Breast (tissue), 4 donors: ENCODE results near the gene PTPRG.

DNA sequence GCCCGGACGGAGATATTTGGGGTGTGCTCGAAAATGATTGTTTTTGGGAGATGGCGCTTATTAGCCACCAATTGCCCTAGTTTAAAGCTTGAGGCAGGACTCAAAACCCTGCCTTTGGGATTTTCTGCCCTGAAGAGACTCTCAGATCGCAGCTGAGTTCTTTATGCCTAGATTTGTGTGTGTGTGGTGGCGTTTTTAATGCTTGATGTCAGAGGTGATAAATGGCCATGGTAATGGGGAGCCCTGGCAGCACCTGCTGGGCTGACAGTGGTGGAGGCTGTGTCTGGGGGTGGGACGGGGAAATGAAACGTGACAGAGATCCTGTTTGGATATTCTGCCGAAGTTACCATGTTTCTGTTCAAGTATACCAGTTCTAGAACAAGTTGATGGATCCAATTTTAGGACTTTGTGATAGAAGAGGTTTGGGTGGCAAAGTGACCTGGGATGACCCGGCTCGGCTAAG lies 674 bp downstream of the KCTD6 start:
- PRO-cap, 3 experiments = no peak in any of the 3 experiments
- RRBS = 7% methylated on average over 1 of the region's 11 CpGs

DNA sequence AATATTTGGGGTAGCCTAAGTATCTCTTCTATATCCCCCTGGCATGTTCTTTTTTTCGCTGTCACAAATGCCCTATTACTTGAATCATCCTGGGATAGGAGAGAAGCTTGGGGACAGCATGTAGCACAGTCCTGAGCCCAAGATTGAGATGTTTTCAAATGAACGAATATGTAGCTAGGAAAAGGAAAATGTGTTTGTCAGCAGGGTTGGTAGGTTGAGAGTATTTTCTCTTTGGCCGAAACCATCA lies 1.0 kb downstream of the KCTD6 start:
- PRO-cap, 3 experiments = no peak in any of the 3 experiments
- RRBS = no CpG with 5 or more reads among the region's 3 CpGs

DNA sequence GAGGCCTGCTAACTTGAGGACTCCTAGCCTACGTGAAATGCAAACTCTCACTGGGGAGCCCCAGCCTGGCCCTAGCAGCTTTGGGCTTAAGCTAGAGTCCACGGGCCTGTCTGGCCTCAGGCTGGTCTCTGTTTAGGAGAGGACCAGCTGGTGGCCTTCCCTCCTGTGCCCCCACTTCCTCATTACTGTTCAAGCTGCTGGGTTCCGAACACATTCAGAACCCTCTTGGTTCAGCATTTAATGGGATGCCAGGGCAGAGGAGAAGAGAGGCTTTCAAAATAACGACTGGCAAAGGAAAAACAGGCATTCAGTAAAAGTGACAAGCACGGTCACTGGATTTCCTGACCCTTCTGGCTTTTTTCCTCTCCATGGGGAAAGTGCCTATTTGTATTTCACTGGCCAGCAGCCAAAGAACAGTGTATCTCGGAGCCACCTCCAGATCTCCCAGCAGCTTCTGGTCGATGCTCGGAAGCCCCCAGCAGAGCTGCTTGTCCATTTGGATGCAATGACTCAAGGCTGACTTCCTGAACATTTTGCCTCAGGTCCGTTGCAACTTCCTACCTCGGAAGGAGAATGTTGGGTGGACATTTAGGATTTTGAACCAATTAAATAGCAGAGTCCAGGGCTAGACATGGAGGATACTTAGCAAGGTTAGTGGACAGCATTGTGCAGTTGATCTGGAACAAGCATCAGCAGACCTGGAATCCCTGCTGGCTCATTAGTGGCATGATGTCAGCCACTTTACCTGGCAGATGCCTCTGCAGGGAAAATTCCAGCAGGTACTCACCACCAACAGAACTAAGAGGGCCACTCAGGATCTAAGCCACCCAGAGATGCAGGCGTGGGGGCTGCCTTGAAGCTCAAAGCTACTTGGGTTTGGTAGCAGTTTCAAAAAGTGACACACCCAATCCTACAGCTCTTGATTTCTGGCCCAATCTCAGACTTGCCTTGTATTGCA lies 1.2 kb downstream of the FAM107A start:
- PRO-cap, 3 experiments = peak in 2 of 3 experiments; most common plus-strand start position 669 of the sequence (in 1); most common minus-strand start position 456 of the sequence (in 1)
- RRBS = no CpG with 5 or more reads among the region's 11 CpGs

- PRO-cap, 3 experiments = no peak in any of the 3 experiments
- RRBS = no CpG with 5 or more reads among the region's 5 CpGs
Observed at GRCh38 chr3:58665130-58665965, 1.2 kb downstream of the FAM3D start.

GRCh38 chr3:58841973-58842257 lies 175.3 kb upstream of the FAM3D start:
- PRO-cap, 3 experiments = no peak in any of the 3 experiments
- RRBS = no CpG with 5 or more reads among the region's 9 CpGs

DNA sequence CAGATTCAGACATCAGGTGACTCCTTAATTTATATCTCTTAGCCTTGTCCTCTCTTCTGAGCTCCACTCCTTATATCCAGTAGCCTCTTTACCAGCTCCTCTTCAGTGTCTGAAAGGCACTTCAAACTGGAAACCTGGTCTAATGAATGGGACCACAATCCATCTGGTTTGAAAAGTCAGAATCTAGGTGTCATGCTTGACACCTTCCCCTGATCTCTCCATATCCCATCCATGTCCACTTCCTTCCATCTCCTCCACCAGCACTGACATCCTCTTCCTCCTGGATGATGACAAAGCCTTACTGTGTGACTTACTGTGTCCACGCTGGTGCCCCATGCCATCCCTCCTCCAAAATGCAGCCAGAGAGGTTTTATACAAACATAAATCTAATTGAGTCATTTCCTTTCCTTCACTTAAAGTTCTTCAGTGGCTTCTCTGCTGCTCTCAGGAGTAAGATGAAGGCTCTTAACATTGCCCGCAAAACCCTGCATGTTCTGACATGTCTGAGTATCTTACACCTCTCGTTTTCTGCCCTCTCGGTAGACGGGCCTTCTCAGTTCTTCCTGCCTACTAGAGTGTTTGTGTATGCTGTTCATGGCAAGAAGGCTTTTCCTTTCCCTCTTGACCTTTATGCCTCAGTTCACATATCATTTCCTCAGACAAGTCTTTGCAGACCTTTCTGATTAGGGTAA lies 175.7 kb downstream of the CFAP20DC start:
- PRO-cap, 3 experiments = no peak in any of the 3 experiments
- RRBS = no CpG with 5 or more reads among the region's 5 CpGs

DNA sequence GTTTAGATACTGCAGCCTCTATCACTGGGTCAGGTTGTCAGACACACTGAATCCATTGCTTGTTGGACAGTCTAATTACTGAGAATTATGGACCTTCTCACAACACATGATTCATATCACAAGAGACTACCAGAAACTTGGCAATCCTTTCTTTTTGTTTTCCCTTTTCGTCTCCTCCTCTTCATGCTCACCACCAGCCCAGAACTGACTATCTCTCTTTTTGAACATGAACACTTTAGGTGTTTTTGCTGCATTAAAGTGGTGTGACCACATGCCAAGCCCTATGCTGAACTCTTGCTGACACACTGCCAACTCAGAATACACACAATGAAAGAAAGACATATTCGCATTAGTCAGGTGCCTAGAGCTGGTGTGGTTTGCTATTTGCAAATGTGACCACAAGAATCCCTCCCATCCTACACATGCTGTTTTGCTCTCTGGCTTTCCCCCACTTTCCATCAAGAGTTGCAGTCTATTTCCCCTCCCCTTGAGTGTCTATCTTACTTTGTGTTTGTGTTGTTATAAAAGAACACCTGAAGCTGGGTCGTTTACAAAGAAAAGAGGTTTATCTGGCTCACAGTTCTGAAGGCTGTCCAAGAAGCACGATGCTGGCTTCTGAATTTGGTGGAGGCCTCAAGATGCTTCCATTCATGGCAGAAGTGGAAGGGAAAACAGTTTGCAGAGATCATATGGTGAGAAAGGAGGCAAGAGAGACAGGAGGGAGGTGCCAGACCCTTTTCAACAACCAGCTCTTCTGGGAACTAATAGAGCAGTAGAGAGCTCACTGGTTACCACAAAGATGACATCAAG lies 967.9 kb upstream of the CFAP20DC start:
- PRO-cap, 3 experiments = no peak in any of the 3 experiments
- RRBS = no CpG with 5 or more reads among the region's 4 CpGs

DNA sequence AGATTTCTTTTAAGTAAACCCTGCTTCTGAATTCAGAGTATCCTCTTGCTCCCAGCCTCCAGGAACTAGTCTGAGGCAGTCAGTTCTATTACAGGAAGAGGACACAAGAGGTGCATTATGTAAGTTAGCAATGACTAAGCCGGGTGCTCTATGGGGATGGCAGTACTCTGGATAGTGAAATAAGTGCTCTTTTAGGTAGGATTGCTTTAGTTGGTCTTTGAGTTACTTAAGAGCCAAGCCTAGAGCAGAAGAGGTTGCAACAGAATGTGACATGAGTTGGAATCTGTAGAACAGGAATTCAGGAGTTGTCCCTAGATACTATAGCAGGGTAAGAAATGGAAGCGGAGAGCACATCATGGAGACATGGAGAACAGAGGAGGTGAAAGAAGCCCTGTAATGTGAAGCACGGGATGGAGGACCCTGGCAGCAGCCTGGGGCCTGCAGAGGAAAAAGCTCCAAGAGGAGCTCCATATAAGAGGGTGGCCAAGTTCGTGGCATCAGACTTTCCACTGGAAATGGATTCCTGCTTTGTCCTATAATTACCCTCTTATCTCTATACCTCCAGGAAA lies 851.3 kb downstream of the FHIT start:
- PRO-cap, 3 experiments = no peak in any of the 3 experiments
- RRBS = no CpG with 5 or more reads among the region's 4 CpGs

- PRO-cap, 3 experiments = peak in 2 of 3 experiments; most common plus-strand start chr3:61561621 (in 1); most common minus-strand start chr3:61561436 (in 1)
- RRBS = 2% methylated on average over 22 of the region's 41 CpGs
Observed at GRCh38 chr3:61561337-61561736, at the start of gene PTPRG. TSS of gene PTPRG (plus strand) at chr3:61561571.

- PRO-cap, 3 experiments = no peak in any of the 3 experiments
- RRBS = no CpG with 5 or more reads among the region's 5 CpGs
Observed at GRCh38 chr3:61585943-61586694, 24.7 kb downstream of the PTPRG start.

DNA sequence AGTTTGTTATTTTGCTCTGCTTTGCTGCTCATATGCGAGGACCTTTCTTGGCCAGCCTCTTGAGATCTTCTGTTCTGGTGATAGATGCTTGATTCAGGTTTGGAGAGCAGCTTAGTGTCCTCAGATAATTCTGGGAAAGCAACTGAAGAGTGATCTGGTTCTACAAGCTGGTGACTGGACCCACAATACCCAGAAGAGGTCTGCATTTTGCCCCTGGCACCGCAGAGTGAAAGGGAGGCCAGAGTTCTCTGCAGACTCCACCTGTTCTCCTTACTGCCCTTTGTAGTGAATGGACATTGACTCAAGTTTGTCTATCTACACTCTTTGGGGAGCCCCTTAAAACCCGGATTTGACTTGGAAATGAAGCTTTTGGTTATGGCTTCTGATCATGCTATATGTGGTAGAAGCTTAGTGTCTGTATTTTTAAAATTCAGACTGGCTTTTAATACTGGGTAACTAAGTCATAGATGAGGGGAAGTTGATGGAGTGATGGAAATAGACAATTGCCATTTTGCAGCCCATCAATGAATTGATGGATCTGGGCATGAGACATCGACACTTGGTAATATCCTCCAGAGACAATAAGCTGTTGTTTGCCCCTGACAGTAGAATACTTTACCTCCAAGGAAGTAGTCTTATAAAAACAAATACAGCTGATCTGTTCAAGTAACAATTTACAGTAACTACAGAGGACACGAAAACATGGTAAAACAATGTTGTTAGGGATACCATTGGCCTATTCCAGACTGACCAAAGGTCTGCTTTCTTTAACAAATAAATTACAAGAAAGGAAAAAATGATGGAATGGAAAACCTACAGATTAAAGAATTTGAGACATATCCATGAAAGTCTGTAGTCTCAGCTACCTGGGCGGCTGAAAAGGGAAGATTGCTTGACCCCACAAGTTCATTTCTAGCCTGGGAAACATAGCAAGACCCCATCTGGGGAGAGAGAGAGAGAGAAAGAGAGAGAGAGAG lies 81.2 kb downstream of the PTPRG start:
- PRO-cap, 3 experiments = no peak in any of the 3 experiments
- RRBS = no CpG with 5 or more reads among the region's 6 CpGs

GRCh38 chr3:61680879-61681611 lies 119.7 kb downstream of the PTPRG start:
- PRO-cap, 3 experiments = no peak in any of the 3 experiments
- RRBS = no CpG with 5 or more reads among the region's 6 CpGs

- PRO-cap, 3 experiments = no peak in any of the 3 experiments
- RRBS = no CpG with 5 or more reads among the region's 1 CpG
Observed at GRCh38 chr3:61714838-61715201, 153.4 kb downstream of the PTPRG start.

DNA sequence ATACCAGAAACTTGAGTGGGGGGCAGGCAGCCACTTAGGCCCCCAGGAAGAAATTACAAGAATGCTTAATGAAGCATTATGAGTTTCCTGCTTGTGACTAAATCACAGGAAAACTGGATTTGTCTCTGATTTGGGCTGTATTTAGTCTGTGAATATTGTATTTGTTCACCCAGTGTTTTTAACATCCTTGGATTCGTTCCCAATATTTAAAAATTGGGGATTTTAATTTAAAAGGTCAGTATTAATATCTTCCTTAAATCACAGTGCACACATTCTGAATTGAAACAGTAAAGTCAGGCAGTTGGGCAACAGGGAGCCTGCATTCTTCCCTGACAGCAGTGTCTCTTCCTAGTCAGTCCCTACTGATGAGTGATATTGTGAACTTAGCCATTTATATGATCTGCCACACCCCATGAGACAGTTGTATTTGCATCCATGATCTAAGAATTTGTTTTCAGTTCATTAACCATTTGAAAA lies 219.0 kb downstream of the PTPRG start:
- PRO-cap, 3 experiments = no peak in any of the 3 experiments
- RRBS = no CpG with 5 or more reads among the region's 1 CpG

- PRO-cap, 3 experiments = no peak in any of the 3 experiments
- RRBS = no CpG with 5 or more reads among the region's 7 CpGs
Observed at GRCh38 chr3:61808419-61809603, 247.4 kb downstream of the PTPRG start.

- PRO-cap, 3 experiments = no peak in any of the 3 experiments
- RRBS = no CpG with 5 or more reads among the region's 14 CpGs
Observed at GRCh38 chr3:61880159-61880821, 318.9 kb downstream of the PTPRG start.

- PRO-cap, 3 experiments = no peak in any of the 3 experiments
- RRBS = no CpG with 5 or more reads among the region's 7 CpGs
Observed at GRCh38 chr3:62159719-62160312, 159.0 kb upstream of the C3orf14 start.

DNA sequence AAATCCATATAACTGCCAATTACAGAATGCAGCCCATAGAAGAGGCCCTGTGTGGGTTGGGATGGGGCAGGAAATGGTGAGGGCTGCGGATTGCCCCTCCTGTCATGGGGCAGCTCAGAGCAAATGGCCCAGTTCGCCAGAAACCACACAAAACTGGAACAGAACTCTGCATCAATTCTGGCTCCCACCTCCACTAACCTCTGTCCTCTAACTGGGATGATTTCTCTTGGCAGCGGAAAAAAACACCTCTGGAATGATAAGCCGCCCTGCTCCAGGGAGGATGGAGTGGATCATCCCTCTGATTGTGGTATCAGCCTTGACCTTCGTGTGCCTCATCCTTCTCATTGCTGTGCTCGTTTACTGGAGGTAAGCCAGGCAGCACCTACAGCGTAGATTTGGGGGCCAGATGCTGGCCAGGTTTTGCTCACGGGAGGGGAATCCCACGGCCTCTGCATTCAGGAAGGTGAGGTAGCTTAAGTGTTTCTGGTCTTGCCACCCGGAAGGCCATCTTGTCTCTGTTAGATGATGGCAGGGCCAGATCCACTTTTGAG lies 100.1 kb upstream of the C3orf14 start:
- PRO-cap, 3 experiments = no peak in any of the 3 experiments
- RRBS = no CpG with 5 or more reads among the region's 10 CpGs

DNA sequence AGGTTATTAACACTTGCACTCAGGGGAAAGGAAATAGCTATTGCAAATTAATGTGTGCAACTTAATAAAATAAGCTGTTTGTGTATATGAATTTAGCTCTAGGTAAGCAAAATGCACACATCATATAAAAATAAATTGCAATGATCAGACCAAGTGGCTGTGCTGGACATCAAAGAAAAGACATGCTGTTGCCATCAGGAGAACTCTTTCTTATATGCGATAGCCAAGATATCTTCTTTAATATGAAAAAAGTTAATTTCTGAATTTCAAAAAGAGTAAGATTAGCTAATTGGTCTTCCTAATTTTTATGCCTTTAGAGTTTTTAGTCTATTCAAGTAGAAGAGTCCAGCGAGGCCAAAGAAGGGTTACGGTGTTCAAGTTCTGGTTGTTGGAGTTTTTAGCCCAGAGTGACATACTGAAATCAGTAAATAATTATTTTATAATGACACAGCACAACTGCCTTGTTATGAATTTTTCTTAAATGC lies 22.8 kb upstream of the C3orf14 start:
- PRO-cap, 3 experiments = no peak in any of the 3 experiments
- RRBS = no CpG with 5 or more reads among the region's 3 CpGs

DNA sequence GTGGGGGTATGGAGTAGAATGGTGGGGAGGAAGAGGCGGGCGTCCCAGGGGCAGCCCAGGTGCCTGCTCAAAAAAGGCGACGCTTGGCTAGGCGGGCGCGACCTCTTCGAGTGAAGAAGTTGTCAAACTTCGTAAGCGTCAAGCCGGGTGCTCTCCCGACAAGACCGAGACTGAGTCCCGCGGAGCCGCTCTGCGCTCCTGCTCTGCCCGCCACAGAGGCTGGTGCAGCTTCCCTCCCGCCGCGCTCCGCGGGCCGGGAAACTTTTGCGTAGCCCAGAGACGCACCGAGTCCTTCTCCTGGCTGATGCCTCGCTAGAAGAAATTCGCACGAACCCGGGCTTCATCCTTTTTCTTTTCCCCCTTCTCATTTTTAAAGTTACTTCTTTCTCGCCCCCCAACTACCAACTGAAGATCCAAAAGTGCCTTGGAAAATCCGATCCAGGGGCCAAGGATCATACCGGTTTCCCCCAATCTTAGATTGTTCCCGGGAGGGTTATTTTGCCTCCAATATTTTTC lies 2.9 kb downstream of the FEZF2 start:
- PRO-cap, 3 experiments = no peak in any of the 3 experiments
- RRBS = 2% methylated on average over 19 of the region's 35 CpGs